Amniotic epithelial cell (primary cell): ENCODE results near the gene MMRN1.

DNA sequence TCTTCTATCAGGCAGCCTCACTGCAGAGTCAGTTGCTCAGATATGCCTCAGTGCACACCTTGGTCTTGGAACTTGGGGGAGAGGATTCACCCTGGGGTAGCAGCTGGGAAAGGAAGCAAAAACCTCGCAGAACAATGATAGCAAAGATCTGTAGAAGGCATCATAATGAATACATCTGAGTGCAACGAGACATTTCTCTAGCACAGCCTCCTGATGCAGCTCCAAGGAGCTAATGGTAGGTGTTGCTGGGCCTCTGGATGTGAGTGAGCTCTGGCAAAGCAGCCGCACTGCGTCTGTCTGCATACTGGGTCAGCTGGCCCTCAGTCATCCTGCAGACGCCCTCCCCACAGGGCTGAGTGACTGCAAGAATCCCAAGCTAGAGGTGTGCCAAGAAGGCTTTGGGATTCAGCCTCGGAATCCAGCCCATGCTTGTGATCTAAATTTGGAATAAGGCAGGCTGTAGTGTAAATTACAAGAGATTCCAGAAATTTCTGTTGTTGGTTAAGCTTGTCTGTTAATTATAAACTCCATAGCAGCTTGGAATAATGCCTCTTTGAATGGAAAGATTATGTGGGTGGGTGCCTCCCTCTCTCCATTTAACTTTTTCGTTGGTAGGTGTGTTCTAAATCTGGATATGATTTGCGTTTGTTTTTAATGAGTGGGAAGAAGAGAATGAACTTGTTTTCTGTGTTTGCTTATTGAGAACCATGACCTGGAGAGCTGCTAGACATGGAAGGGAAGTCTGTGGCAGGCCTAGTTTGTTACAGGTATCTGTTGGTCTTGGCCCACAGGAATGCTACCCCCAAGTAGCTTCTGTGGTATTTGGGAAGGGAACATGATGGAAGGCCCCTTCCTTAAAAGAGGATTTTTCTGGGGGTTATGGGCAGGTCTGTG lies 18.6 kb downstream of the HERC3 start:
- RRBS, result no CpG with 5 or more reads among the region's 8 CpGs

DNA sequence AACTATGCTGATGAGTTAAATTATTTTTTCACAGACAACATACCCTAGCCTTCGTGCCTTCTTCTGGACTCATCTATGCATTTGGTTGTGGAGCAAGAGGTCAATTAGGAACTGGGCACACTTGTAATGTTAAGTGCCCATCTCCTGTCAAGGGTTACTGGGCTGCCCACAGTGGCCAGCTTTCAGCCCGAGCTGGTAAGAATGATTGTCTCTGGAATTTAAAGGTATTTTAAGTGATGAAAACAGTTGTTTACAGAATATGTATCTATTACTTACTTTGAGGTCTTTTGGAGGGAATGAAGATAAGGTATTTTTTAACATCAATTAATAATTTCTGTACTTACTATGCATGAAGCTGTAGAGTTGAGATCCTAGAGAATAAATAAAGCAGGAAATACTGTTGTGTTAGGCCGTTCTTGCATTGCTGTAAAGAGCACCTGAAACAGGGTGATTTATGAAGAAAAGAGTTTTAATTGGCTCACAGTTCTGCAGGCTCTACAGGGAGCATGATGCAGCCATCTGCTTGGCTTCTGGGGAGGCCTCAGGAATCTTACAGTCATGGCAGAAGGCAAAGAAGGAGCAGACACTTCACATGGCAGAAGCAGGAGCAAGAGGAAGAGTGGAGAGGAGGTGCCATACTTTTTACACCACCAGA lies 41.7 kb downstream of the NAP1L5 start:
- RRBS, result no CpG with 5 or more reads among the region's 3 CpGs

DNA sequence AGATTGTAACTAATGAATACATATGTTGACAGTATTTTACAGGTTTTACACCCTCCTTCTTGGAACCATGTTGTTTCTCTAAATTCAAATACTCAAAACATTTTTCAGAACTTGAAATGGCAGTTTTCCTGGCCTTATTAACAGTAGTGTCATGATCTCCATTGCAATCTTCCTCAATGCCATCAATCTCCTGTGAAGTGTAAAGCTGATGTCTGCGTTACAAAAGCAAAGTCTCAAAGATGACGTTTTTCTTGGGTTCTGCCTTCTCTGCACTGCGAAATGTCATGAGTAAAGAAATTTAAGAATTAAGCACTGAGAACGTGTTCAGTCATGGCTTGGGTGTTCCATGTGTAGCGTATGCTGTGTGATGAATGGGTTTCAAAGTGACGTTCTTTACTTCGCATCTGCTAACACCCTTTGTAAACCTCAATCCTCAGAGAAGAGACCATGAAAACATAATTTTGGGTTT lies 1.1 kb downstream of the NAP1L5 start:
- RRBS, result no CpG with 5 or more reads among the region's 7 CpGs

- RRBS, result no CpG with 5 or more reads among the region's 2 CpGs
Measured at GRCh38 chr4:88734518-88734941, 36.9 kb upstream of the NAP1L5 start.

DNA sequence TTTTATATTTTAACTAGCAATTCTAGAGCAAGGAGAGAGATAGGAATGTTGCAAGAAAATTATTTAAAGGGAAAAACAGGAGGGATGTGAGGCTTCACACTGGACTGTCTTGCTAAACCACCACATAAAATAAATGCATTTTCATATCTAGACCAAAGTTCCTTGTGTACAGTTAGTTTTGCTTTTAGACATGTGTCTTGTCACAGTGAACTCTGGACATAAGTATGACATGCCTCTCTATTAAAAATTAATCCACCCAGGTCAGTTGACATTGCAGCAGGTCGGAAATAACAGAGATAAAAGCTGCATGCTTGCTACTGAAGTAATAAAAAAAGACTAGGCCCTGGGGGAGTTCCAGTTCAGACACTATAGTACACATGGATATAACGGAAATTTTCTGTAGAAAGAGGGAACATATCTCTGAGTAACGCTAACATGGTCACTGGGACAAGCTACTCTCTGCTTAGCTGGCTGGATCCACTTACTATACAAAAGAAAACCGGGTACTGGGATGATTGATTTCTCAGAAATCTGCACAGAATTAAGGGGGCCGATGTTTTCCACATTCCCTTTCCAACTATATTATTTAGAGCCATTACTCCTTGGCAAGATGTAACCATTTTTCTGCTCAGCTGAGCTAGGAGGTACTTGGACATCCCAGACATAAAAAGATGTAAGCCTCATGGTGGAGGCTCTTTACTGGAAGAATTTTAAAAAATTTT lies 56.5 kb upstream of the NAP1L5 start:
- RRBS, result no CpG with 5 or more reads among the region's 5 CpGs

GRCh38 chr4:88802587-88802874 lies 104.9 kb upstream of the NAP1L5 start:
- RRBS, result no CpG with 5 or more reads among the region's 5 CpGs

DNA sequence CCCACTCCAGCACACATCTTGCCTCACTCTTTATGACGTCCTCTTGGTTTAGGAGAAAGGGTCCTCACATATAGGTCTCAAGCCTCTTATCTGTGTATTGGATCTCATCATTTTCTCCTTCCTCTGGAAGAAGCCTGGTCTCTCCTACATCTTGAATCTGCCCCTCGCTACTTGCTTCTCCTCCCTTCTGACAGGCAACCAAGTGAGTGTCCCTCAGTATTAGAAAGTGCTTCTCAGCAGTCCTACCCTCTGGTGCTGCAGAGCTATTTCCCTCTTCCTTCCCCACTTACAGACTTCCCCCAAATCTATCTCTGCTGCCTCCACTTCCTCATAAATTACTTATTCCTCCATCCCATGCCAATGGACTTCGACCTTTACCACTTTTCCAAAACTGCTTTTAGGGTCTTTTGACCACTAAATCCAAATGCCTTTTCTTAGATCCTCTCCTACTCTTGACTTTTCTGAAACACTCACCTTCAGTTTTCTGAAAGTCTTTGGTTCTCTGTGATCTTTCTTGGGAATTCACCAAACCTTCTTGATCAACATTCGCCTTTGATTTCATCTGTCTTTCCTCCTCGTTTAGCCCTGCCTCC lies 129.2 kb upstream of the NAP1L5 start:
- RRBS, result no CpG with 5 or more reads among the region's 5 CpGs

DNA sequence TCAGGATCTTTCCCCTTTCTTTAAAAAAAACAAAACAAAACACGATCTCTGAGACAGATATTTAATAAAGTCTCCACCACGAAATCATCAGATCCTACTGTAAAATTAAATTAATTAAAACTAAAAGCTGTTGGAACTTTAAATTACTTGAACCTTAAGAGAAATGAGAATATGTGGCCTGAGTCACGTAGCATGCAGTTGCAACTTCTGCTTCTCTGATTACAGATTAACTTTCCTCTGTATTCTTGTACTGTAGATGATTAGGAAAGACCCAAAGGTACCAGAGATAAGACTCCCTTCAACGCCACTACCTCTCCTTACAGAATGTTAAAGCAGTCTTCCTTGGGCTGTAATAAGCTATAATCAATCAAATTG lies 47.9 kb downstream of the FAM13A start:
- RRBS, result no CpG with 5 or more reads among the region's 4 CpGs

DNA sequence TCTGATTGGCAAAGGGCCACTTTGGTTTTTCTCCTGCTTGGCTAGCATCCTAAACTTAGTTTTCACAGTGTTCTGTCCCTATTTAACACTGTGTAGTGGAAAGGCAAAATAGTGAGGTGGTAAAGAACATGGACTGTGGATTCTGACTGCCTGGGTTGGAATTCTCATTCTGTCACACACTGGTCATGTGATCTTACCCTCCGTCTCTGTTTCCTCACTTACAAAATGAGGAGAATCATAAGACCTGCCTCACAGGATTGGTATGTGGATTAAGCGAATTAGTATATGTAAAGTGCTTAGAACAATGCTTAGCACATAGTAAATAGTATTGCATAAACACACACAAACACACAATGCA lies 23.5 kb downstream of the TIGD2 start:
- RRBS, result no CpG with 5 or more reads among the region's 2 CpGs

GRCh38 chr4:89303142-89303669 lies 4.4 kb downstream of the GPRIN3 start:
- RRBS, result no CpG with 5 or more reads among the region's 7 CpGs

GRCh38 chr4:89316764-89317568 lies 9.4 kb upstream of the GPRIN3 start:
- RRBS, result no CpG with 5 or more reads among the region's 5 CpGs

DNA sequence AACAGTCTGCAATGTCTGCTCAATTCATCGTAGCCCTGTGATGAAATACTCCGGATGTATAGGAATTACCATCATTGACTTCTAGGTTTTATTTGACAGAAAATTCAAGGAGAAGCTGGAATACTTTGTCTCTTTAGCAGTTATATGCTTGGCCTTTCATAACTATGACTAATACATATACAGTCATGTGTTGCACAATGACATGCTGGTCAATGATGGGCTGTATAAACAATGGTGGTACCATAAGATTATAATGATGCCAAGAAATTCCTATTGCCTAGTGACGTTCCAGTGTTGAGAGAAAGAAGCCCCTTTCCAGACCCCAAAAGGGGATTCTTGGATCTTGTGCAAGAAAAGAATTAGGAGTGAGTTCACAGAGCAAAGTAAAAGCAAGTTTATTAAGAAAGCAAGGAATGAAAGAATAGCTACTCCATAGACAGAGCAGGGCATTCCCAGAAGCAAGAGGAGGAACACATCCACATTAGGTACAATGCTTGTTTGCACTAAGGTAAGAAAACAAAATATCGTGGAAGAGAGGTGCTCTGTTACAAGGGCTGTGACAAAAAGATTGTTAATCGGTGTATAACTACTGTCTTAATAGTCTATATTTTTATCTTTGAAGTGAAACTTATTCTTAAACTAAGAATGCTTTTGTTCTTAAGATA lies 185.3 kb upstream of the GPRIN3 start:
- RRBS, result no CpG with 5 or more reads among the region's 5 CpGs

DNA sequence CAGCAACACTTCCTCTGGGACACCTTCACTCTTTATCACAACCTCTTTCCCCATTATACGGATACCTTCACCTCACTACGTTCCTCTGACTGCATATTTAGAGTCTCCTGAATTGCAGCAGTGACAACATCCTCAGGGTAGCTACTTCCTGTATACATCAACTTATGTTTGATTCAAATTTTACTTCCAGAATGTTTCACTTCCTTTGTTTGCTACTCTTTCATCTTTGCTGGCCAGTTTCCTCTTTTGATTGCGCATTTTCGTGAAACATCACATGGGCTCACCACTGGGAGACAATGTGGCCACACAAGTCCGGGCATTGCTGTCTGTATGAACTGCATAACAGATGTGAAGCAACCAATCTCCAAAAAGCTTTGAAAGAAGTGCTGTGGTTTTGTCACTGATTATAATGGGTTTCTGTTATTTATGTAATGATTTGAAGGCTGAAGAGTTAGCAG lies 7.5 kb downstream of the SNCA start:
- RRBS, result no CpG with 5 or more reads among the region's 5 CpGs

DNA sequence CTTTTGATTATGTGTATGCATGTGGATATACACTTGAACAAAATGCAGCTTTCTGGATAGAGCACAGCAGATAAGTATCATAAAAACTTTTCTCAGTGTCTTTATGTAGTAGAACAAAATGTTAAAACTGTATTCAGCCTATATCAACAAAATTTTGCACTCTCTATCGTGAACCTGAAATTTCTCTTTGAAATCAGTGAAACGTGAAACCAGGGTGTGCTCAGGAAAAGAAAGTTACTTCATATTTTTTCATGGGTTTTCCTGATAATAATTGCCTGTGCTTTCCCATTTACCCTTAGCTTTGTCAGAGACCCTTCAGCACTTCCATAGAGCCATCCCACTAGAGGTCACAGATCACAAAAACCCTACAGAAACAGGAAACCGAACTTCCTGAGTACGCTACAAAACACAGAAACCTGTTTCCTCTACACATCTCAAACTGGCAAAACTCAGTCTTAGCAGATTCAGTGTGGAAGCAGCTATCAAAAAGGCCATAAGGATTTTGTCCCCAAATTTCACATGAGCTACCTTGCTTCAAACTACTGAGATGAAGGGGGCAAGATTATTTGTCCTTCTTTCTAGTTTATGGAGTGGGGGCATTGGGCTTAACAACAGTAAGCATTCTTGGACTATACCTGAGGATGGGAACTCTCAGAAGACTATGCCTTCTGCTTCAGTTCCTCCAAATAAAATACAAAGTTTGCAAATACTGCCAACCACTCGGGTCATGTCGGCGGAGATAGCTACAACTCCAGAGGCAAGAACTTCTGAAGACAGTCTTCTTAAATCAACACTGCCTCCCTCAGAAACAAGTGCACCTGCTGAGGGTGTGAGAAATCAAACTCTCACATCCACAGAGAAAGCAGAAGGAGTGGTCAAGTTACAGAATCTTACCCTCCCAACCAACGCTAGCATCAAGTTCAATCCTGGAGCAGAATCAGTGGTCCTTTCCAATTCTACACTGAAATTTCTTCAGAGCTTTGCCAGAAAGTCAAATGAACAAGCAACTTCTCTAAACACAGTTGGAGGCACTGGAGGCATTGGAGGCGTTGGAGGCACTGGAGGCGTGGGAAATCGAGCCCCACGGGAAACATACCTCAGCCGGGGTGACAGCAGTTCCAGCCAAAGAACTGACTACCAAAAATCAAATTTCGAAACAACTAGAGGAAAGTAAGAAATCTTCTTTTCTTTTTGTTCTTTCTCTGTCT lies at the start of gene MMRN1:
TSS of gene MMRN1 (plus strand) at position 430 of the 1,208 bp plus-strand sequence.
- RRBS, result no CpG with 5 or more reads among the region's 14 CpGs

GRCh38 chr4:94407840-94408205 lies 43.9 kb upstream of the PDLIM5 start:
- RRBS, result no CpG with 5 or more reads among the region's 2 CpGs

DNA sequence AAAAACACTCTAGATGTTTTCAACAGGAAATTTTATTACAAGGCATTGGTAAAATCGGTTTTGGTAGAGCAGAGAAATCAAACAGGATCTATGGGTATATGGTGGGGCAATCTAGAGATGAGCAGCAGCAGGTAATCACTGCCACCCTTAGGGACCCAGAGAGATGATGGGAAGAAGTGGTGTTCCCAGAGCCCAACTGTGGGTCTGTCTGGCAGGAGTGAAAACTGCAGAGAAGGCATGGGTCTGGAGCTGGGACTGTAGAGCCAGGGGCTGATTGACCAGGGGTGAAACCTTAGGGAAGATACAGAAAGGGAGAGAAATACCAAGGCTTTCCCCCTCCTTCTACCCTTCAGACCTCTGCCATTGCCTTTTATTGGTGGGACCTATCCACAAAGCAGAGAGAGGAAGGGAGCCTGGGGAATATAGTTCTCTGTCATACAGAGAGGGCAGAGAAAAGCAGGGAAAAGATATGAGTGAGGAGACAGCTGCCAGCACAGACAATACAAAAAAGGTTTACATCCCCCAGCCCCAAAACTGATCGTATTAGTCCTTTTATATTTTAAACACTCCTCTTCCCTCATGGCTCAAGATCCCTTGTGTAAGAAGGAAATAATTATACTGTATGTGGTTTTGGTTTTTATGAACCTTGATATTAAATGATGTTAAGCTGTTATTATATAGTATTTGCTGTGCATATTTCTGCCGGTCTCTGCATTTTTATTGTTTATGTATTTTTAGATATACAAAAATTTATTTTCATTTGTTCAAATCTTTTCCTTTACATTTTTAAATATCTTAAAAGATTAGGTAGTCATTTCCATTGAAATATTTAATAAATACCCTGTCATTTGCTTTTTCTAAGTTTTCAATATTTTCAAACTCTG lies 28.8 kb downstream of the PDLIM5 start:
- RRBS, result no CpG with 5 or more reads among the region's 3 CpGs

DNA sequence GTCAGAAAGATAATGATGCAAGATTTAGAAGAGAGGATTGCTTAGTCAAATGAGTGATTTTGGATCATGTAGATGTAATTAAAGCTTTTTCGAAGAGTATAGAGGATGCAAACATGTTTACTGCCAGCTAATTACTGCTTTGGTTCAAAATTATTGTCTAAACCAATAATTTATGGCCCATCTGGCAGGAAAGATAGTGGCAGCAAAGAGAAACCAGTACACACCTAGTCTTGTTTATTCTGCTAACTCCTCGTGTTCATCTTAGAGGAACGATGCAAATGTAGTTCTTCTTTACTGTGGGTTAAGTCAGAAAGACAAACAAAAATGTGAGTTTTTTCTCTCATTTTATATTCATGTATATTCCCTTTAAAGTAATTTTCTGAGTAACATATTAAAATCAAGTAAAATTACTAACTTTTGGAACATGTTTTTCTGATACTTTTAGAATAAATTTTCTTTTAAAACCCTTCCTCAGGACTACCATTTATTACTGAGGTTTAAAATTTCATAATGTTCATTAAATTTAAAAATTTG lies 82.2 kb downstream of the PDLIM5 start:
- RRBS, result no CpG with 5 or more reads among the region's 3 CpGs

- RRBS, result no CpG with 5 or more reads among the region's 3 CpGs
Measured at GRCh38 chr4:94535809-94536299, 84.1 kb downstream of the PDLIM5 start.

- RRBS, result no CpG with 5 or more reads among the region's 3 CpGs
Measured at GRCh38 chr4:94633578-94634011, 124.2 kb upstream of the BMPR1B start.